ENCODE results near the genes PGAP6, NHLRC4 and PIGQ.

DNA sequence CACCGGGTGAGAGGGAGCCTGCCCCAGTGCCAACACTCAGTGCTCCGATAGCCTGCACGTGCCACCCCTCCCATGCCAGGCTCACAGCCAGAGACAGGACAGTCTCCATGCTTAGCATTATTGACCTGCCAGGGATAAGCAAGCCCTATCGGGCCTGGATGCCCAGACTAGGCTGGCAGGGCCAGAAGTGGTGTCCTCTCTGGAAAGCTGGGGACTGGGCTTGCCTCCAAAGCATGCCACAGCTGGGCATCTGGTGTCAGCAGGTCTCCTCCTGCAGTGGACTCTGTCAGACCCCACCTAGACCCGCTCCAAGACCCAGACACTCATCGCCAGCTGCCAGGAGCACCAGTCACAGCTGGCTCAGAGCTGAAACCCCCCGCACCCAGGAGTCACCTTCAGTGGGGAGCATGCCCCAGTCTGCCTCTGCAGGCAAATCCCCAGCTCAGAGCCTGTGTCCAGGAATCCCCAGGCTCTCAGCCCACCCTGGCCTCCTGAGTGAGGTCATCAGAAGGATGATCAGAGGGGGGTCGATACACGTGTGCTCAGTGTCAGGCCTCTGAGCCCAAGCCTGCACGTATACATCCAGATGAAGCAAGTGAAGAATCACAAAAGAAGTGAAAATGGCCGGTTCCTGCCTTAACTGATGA, 1.8 kb upstream of the RHBDF1 start:
- RRBS = no CpG with 5 or more reads among the region's 11 CpGs

GRCh38 chr16:96678-97089, 18.7 kb downstream of the MPG start:
- RRBS = no CpG with 5 or more reads among the region's 7 CpGs

- RRBS = no CpG with 5 or more reads among the region's 12 CpGs
These were observed 11.9 kb downstream of the HBQ1 start for GRCh38 chr16:192004-192720.

GRCh38 chr16:268093-269192, 7.3 kb downstream of the RGS11 start:
- RRBS = 84% methylated on average over 7 of the region's 42 CpGs

DNA sequence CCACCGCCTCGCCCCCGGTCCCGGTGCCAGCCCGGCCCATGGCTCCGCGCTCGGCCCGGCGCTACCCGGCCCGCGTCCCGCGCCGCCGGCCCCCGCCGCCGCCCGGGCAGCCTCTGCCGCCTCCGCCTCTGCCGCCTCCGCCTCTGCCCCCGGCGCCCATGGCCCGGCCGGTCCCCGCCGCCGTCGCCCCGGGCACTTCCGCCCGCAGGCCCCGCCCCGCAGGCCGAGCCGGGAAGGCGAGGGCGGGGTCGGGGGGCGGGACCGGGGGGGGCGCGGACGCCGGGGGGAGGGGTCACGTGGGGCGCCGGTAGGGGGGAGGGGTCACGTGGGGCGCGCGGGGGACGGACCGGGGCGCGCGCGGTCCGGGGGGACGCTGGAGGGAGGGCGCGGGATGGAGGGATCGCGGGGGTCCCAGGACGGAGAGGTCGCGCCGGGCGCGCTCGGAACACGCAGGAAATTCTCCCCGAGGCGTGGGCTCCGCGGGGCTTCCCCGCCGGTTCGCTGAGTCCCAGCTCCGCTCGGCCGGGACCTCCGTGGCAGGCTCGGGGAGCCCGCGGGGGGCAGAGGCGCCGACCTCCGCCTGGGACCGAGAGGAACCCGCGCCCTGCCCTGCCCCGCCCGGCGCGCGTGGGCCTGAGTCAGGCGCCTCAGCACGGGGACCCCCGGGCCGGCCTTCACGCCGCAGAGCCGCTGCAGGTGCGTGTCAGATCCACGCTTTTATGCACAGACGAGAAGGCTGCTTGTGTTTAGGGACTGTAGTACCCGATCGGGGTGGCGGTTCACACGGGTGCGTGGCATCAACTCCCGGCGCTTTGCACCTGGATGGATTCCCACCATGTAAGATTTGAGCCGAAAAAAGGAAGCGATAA, at the start of gene PGAP6:
Gene PGAP6, minus strand, starts transcription at position 197 of the 869 bp plus-strand sequence.
- RRBS = 3% methylated on average over 59 of the region's 120 CpGs

- RRBS = 4% methylated on average over 21 of the region's 76 CpGs
These were observed 1.1 kb downstream of the RAB11FIP3 start for GRCh38 chr16:426307-427139.

- RRBS = no CpG with 5 or more reads among the region's 14 CpGs
These were observed 17.2 kb upstream of the CAPN15 start for GRCh38 chr16:510320-510798.

DNA sequence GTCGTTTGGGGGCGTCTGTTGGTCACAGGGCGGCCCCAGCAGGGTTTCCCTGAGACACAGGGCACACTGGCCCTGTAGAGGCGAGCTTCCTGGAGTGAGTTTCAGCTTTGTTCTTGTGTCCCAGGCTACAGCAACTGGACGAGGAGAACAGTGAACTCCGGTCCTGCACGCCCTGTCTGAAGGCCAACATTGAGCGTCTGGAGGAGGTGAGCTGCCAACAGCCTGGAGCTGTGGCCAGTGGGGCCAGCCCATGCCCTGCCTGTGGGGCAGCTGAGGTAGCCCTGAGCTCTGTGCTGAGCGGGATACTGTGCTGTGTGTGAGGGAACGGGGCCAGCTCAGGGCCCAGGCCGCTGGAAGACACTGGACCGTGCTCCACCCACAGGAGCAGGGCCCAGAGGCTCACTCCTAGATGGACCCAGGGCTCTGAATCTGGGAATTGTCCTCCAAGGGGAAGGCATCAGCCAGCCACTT, 8.7 kb upstream of the CAPN15 start:
- RRBS = no CpG with 5 or more reads among the region's 12 CpGs

- RRBS = 98% methylated on average over 5 of the region's 19 CpGs
These were observed 6.6 kb upstream of the CAPN15 start for GRCh38 chr16:520792-521363.

GRCh38 chr16:566526-567652, at the start of gene NHLRC4:
NHLRC4 (plus strand) TSS chr16:567005.
- RRBS = 50% methylated on average over 6 of the region's 36 CpGs

GRCh38 chr16:569325-570496, at the start of gene PIGQ:
PIGQ (plus strand) TSS chr16:569968.
- RRBS = 4% methylated on average over 62 of the region's 98 CpGs

- RRBS = no CpG with 5 or more reads among the region's 29 CpGs
These were observed 2.9 kb downstream of the RAB40C start for GRCh38 chr16:592477-593473.

DNA sequence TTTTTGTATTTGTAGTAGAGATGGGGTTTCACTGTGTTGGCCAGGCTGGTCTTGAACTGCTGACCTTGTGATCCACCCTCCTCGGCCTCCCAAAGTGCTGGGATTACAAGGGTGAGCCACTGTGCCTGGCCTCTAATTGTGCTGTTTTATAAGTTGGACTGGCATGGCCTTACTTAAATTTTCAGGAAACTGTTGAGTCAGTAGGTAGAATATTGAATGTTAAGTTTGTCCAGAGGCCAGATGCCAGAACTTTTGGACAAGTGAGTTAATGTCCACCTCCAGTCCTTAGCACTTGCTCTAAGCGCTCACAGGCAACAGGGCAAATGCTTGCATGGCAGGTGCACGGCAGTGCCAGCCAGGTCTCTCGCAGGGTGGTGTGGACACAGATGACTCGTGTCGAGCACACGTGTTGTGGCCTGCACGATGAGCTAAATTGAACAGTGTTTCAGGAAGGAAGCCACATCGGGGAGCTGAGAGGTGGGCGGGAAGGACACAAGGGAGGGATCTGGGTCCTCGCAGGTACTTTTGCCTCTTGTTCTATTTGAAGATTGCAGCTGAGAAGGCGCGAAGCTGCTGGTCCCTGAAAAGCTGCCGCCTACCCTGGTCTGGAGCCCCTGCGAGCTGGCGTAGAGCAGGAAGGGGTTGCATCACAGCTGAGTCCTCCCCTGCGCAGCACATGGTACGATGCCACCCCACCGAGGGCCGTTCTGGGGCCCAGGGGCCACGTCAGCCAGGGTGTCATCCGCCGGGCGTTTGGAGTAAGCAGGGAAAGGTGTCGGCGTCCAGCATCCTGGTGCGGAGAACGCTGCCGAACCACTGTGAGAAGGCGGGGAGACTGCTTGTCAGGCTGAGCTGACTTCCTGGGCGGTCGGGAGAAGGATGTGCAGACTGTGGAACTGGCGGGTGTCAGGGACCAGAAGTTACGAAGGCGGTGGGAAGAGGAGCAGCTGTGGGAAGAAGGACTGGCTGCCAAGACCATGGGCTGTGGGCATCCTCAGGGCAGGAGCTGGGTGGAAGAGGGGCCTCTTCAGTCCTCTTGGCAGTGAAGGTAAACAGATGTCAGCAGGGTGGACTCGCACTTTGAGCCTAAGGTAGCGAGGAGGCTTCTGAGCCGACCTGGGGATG, 6.3 kb downstream of the RAB40C start:
- RRBS = no CpG with 5 or more reads among the region's 38 CpGs

GRCh38 chr16:634758-635488, 1.2 kb downstream of the METTL26 start:
- RRBS = no CpG with 5 or more reads among the region's 14 CpGs

GRCh38 chr16:636910-637184, 742 bp upstream of the METTL26 start:
- RRBS = 4% methylated on average over 4 of the region's 26 CpGs

GRCh38 chr16:674348-675396, 799 bp upstream of the RHBDL1 start:
- RRBS = 80% methylated on average over 2 of the region's 37 CpGs

DNA sequence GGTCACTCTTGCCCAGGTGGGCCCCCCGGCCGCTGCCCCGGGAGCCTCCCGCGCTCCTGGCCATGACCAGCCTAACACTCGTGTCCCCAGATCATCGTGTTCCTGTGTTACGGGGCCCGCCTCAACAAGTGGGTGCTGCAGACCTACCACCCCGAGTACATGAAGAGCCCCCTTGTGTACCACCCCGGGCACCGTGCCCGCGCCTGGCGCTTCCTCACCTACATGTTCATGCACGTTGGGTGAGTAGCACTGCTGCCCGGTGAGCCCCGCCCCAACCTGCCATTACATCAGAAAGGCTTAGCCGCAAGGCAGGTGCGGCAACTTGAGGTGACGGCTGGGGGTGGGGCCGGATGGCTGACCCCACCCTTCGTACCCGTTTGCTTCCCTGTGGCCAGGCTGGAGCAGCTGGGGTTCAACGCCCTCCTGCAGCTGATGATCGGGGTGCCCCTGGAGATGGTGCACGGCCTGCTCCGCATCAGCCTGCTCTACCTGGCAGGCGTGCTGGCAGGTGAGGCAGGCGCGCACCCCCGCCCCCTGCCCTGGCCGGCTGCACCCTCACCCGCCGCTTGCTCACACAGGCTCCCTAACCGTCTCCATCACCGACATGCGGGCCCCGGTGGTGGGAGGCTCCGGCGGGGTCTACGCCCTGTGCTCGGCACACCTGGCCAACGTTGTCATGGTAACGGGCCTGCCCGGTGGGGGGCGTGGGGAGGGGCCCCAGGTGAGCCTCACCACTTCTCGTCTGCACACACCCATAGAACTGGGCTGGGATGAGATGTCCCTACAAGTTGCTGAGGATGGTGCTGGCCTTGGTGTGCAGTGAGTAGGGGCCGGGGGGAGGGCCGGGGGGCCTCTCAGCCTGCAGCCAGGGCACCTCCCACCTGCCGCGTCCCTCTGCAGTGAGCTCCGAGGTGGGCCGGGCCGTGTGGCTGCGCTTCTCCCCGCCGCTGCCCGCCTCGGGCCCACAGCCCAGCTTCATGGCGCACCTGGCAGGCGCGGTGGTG, 1.7 kb downstream of the RHBDL1 start:
- RRBS = 90% methylated on average over 15 of the region's 63 CpGs

DNA sequence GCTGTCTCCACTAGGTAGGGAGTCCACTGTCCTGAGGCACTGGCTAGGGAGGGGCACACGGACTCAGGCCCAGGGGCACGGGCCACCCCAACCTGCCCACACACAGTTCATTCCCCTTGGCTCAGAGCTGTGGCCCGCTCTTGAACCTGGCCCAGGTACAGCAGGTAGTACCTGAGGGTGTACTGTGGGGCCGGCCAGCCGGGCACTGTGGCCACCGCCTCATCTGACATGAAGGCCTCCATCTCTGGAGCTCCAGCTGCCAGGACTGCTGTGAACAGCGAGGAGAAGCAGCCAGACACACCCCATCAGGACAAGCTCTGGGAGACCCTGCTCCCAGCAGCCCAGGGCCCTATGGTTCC, 1.5 kb upstream of the STUB1 start:
- RRBS = no CpG with 5 or more reads among the region's 7 CpGs

GRCh38 chr16:709441-710089, 4.0 kb upstream of the FBXL16 start:
- RRBS = 0% methylated on average over 1 of the region's 22 CpGs

- RRBS = no CpG with 5 or more reads among the region's 3 CpGs
These were observed 865 bp upstream of the METRN start for GRCh38 chr16:714126-714380.